ENCODE results near the genes SIK2, C11orf52, BCO2 and PTS.

DNA sequence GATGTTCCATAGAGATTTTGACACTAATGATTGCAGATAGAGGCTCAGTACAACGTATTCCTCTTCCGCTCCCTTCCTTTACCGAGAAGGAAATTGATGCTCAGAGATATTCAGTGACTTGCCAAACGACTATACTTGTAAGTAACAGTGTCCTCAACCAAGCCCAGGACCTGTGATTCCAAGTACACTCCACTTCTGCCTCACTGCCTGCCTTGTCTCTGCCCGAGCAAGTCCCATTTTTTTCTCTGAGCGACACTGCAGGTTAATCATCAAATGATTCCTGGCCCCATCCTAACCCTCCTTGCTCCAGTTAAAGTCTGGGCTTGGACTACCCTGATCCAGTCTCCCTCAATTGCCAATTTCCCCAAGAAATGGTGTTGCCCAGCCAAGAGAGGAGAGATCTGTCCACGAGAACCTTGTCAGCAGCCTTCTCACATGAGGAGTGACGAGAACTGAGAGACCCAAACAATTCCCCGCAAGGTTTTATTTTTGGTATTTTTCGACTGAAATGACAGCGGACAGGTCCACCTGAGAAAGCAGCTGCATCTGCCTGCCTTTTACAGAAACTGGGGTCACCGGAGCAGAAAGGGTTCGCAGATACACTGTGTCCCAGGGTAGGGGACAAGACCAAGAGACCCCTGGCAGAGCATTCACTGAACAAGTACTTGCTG, 11.6 kb downstream of the POU2AF1 start:
- PRO-cap, 3 experiments: no peak in any of the 3 experiments
- RAMPAGE, long total RNA: no peak
- RRBS, 2 experiments: no CpG with 5 or more reads among the region's 13 CpGs

GRCh38 chr11:111378150-111379078, 661 bp downstream of the POU2AF1 start:
- PRO-cap, 3 experiments: no peak in any of the 3 experiments
- RAMPAGE, long total RNA: no peak
- RRBS, 2 experiments: no CpG with 5 or more reads among the region's 14 CpGs

DNA sequence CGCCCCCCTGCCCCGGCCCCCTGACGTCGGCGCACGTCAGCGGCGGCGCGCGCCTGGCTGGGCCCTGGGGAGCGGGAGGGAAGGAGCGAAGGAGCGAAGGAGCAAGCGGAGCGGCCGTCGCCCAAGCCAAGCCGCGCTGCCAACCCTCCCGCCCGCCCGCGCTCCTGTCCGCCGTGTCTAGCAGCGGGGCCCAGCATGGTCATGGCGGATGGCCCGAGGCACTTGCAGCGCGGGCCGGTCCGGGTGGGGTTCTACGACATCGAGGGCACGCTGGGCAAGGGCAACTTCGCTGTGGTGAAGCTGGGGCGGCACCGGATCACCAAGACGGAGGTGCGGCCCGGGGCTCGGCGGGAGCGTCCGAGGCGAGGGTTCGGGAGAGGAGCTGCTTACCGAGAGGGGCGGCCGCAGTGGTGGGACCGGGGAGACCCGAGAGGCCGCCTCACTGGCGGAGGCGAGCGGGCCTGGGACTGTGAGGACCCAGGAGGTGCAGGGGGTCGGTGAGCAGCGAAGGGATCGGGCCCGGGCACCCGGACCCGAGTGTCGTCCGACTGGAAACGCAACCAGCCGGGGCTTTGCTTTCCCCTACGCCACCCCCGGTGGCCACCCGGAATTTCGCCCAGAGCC, at the start of gene SIK2:
TSS of gene SIK2 (plus strand) at position 81 of the 624 bp plus-strand sequence.
- PRO-cap, 3 experiments: peak in 3 of 3 experiments; most common plus-strand start position 69 of the sequence (in 3); most common minus-strand start position 539 of the sequence (in 1)
- RAMPAGE, long total RNA: start-site peak on the plus strand centred at position 122 of the sequence, 154 bp wide, 206 and 244 reads in 2 replicates
- RRBS, 2 experiments: 2% methylated on average over 26 to 32 of the region's 71 CpGs

DNA sequence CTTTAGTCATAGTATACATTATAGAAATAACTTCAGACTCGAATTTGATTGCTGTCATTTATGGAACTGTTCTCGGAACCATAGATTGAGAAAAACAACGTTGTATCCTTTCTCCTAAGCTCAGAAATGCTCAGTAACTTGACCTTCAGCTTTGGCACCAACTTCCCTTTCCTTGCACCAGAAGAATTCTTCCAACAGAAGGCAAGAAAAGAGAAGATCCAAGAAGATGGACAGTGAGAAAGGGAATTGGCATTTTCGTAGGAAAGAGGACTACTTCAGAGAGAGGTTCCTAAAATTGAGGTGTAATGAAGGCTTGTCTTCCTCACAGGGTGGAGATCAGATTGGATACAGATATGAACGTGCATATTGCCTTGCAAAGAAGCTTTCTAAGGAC, 51.0 kb downstream of the SIK2 start:
- PRO-cap, 3 experiments: no peak in any of the 3 experiments
- RAMPAGE, long total RNA: no peak
- RRBS, 2 experiments: no CpG with 5 or more reads among the region's 5 CpGs

GRCh38 chr11:111718344-111719152, 47.6 kb downstream of the PPP2R1B start:
- PRO-cap, 3 experiments: peak in 1 of 3 experiments; most common plus-strand start chr11:111718722 (in 1); most common minus-strand start chr11:111718541 (in 1)
- RAMPAGE, long total RNA: no peak
- RRBS, 2 experiments: no CpG with 5 or more reads among the region's 12 CpGs

DNA sequence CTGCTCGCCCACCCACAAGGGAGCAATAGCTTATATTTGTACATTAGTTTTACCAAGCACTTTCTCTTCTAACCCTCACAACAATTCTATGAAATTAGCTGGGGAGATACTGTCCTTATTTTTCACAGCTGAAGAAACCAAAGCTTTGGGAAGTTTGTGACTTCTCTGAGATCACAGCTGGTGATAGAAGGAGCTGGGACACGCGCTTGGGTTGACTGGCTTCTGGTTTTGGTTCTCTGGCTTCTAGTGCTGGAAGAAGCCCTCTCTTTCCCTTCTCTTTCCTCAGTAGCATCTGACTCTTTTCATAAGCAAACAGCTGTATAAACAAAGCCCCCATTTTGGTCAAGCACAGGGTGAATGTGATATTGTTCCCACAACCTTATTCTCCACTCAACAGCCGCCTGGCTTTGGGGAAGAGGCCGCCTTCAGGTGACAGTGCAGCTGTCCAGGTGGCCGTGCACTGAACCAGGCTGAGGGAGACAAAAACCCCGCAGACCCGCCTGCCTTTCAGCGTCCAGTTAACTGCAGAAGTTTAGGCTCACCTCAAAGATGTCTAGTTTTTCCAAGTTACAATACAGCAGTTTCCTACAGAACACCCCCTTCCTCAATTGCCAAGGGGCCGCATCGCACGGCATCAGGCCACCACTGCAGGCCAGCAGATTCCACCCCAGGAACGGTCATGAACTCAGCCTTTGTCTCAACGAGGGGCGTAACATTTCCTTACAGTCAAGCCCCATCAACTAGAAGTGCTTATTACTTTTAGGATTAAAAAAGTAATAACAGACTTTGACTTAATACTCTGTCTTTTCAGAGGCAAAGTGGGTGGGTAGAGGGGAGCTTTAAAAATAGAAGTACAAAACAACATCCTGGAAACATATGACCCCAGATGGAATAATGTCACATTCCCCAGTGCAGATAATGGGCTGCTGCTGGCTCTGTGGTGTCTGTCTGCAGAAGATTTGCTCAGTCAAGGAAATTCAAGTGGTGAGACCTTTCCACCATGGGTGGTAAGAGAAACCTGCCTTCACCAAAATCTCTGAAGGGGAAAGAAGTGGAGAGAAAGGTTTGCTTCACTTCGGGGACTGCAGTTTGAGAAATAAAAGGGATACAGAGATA, 36.5 kb downstream of the PPP2R1B start:
- PRO-cap, 3 experiments: no peak in any of the 3 experiments
- RAMPAGE, long total RNA: no peak
- RRBS, 2 experiments: no CpG with 5 or more reads among the region's 16 CpGs

DNA sequence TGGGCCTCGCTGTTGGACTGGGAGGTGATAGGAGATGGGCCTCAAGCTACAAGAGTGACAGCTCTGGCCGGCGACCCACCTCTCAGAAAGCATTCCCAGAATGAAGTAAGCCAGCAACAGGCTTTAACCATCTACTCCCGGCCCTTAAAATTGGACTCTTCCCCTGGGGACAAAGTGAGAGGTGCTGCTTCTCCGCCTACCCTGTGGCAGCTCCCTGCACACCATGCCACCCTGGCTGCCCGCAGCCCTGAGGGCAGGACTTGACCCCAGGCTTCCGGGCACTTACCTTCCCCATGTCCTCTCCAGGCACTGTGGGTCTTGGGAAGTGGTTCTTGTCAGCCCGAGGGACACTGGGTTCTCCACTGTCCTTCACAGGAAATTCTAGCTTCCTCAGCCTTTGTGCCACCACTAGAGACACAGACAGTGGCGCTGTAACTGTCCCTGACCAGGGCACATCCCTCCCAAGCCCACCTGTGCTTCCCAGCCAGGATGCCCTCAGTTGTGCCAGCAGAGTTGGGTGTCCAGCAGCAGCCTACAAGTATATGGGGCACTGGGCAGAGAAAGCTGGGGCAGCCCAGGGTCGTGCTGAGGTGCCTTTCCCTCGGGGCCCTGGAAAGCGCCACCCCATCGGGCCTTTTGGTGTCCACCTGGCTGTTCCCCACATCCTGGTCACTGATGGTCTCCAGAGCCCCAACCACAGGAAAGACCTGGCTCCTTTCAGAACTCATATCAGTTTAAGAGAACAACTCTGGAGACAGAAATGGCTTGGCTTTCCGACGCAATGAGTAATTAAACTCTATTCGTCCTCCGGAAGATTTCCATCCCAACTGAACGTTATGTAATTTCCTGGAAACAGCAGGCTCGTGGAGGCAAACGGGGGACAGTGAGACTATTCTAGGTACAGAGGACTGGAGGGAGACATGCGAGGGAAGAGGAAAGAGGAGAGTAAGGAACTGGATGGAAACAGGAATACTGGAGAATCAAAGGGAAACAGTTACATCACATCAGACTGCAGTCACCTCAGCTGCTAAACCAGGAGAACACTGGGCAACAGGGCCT, 28.7 kb downstream of the PPP2R1B start:
- PRO-cap, 3 experiments: peak in 2 of 3 experiments; most common plus-strand start position 892 of the sequence (in 1); most common minus-strand start position 787 of the sequence (in 2)
- RAMPAGE, long total RNA: no peak
- RRBS, 2 experiments: 9 to 15% methylated on average over 3 to 4 of the region's 21 CpGs

- PRO-cap, 3 experiments: no peak in any of the 3 experiments
- RAMPAGE, long total RNA: no peak
- RRBS, 2 experiments: no CpG with 5 or more reads among the region's 1 CpG
Observed at GRCh38 chr11:111745307-111745902, 20.8 kb downstream of the PPP2R1B start.

DNA sequence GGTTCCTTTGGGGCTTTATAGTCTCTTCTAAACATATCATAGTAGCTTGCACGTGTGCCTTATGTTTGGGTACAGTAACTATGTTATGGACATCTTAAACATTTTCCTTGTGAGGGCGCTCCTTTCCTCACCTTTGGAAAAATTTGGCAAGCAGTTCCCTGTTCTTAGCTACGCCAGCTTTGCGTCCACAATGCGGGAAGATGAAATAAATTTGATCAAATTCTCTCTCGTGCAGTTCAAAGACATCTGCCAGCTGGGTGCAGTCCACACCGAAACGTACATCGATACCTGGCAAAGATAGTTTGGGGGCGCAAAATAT, 581 bp downstream of the FDXACB1 start:
- PRO-cap, 3 experiments: no peak in any of the 3 experiments
- RAMPAGE, long total RNA: no peak
- RRBS, 2 experiments: no CpG with 5 or more reads among the region's 10 CpGs

DNA sequence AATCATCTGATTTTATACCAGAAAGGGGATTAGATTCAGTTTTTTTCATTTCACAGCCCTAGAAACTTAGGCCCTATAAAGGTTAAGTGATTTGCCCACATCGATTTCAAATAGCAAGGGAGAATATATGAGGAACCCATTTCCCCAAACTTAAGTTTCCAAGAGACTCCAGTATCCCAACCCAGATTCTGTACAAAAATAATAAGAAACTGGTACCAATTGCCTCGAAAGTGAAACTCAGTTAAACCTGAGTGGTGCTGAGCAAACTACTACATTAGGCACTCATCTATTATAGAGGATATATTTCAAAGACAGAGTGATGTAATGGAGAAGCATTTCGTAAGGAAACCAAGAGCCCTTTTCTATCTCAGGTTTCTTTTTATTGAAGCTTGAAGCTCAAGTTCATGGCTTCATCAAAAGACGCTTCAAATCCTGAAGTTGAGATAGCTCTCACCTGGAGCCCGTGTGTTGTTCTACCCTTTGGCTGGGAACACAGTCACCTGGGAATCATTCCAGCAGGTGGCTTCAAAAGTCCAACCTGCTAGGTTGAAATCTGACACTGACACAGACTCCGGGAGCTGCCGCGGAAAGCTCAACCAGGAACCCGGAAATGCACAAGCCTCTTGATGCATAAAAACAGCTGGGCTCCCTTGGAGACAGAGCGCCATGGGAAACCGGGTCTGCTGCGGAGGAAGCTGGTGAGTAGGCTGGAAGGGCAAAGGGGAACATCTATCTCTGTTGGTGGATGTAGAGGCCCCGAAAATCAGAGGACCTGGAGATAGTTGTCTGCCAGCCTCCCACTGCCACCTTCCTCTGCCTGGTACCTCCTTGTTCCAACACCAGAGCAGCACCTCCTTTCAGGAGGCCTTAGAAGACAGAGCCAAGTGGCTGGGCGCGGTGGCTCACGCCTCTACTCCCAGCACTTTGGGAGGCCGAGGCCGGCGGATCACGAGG, at the start of gene C11orf52:
TSS of gene C11orf52 (plus strand) at position 607 of the 954 bp plus-strand sequence.
- PRO-cap, 3 experiments: peak in 1 of 3 experiments; most common plus-strand start position 659 of the sequence (in 1); most common minus-strand start position 561 of the sequence (in 1)
- RAMPAGE, long total RNA: no peak
- RRBS, 2 experiments: 8% methylated on average over 3 of the region's 20 CpGs

DNA sequence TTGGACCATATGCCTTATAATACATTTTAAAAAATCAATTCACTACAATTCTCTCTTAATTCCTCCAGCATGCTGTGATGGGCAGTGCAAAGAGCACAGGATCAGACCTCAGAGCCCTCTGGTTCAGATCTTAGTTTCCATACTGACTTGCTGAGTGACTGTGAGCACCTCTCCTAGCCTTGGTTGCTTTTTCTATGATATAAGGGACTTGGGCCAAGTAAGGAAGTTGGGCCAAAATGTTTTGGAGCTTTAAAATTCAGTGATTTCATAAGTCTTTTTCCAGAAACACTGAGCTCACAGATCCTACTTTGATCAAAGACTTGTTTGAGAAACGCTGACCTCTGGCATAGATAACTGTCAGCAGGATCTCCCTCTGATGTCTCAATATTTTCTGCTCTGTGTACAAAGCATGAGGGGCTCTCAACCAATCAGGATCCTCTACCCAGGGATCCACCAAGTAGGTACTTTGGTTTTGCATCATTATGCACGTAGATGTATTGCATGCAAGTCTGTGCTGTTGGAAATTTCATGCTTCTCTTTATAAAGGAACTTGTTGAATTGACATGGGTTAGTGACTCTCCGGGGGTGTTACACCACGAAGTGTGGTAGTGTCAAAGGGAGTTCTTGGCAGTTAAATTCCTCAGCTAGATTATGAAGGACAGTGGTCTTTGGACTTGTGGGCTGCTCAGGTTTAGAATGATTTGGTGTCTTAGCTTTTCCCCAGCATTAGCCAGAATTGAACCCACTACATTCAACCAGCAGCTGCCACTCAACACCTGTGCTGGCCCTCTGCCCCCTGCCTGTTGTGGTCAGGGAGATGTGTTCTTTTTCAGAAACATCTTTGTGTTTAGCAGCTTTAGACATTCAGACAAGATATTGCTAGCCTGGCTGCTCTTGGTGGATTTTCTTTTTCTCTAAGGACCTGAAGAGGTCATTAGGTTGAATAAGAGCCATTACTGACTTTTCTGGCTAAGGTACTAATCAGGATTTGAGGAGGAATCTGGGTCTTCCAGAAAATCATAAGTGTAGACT, 1.7 kb upstream of the DIXDC1 start:
- PRO-cap, 3 experiments: no peak in any of the 3 experiments
- RAMPAGE, long total RNA: no peak
- RRBS, 2 experiments: no CpG with 5 or more reads among the region's 4 CpGs

- PRO-cap, 3 experiments: no peak in any of the 3 experiments
- RAMPAGE, long total RNA: no peak
- RRBS, 2 experiments: no CpG with 5 or more reads among the region's 21 CpGs
Observed at GRCh38 chr11:111938041-111939396, 1.4 kb downstream of the DIXDC1 start.

- PRO-cap, 3 experiments: no peak in any of the 3 experiments
- RAMPAGE, long total RNA: no peak
- RRBS, 2 experiments: no CpG with 5 or more reads among the region's 9 CpGs
Observed at GRCh38 chr11:111942841-111943305, 5.7 kb downstream of the DIXDC1 start.

DNA sequence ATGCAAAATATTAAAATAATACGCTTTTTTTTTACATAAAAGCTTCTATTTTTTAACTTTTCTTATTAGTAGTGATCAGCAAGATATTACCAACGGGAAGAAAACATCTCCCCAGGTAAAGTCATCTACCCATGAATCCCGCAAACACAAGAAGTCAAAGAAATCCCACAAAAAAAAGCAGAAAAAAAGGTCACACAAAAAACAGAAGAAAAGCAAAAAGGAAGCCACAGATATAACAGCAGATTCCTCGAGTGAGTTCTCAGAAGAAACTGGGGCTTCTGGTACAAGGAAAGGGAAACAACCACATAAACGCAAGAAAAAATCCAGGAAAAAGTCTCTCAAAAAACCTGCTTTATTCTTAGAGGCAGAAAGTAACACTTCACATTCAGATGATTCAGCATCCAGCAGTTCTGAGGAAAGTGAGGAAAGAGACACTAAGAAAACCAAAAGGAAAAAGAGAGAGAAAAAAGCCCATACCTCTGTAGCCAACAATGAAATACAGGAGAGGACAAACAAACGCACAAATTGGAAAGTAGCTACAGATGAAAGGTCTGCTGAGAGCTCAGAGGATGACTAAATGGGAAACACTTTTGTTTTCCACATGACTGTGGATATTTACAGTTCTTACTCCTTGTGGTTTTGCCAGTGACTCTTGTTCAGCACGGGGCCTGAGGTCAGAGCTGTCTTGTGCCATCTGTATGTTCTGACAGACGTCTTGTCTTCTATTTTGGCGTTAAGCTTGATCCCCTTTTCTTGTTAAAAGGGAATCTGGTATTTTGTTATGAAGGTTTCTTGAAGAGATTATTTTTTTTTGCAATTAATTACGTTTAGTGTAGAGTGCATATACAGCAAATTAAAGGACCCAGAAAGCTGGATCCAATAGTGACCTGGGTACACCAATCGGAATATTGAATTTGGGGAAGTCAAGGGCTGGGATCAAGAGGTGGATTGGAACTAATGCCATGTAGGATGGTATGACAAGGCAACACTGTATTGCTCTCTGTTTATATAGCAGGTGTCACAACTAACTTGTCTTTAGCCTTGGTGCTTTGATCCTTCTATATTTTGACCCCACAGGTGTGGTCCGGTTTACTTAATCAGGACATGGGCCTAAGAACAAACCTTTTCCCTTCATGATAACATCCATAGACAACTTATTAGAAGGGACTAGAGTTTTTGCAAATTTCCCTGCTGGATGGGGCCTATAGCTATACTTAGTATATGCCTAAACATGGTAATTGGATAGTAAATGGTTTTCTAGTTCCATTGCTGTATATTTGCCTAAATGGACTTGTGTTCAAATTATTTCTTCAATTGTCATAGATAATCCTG, 3.7 kb downstream of the TIMM8B start:
- PRO-cap, 3 experiments: no peak in any of the 3 experiments
- RAMPAGE, long total RNA: no peak
- RRBS, 2 experiments: no CpG with 5 or more reads among the region's 12 CpGs

DNA sequence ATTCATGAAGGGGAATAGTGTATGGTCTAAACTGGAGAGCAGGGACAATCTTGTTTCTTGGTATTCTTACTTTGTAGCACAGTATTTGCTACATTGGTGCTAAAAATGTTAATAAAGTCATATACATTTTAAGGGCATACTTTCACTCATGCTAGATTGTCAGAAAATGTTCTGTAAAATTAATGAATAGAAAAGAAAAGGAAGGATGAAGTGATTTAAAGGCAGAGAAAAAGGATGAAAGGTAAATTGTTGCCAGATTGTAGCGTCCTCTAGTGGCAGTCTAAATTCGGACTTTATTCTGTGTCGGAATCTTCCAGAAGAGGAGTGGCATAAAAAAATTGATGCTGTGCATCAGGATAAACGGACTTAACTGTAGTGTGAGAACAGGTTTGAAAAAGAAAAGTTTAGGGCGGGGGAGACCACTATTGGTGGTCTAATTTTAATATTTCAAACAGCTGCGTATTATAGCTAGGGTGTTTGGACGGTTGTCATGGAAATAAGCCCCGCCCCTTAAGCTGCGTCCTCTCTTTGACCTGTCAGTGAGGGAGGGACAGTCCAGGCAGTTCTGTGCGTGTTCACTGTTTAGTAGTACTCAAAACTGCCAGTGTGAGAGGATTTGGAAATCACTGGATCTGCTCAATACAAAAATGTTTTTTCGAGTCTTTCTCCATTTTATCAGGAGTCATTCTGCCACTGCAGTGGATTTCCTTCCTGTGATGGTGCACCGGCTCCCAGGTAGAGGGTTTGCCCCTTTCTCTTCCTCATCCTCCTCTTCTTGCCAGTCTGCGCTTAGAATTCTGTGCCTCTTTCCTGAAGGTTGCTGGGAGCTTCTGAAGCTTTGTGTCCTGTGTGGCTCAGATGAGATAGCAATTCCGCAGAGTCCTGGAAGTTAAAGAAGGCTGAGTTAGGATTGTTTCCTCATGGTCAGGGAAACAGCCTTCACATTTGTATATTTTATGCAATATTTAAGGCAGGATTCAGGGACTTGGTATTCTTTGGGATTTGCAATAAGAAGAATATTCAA, at the start of gene BCO2:
TSS of gene BCO2 (plus strand) at position 558 of the 1,024 bp plus-strand sequence.
- PRO-cap, 3 experiments: peak in 2 of 3 experiments; most common plus-strand start position 539 of the sequence (in 1)
- RAMPAGE, long total RNA: no peak
- RRBS, 2 experiments: no CpG with 5 or more reads among the region's 14 CpGs

GRCh38 chr11:112226222-112227074, at the start of gene PTS:
TSS of gene PTS (plus strand) at chr11:112226428.
- PRO-cap, 3 experiments: peak in 3 of 3 experiments; most common plus-strand start chr11:112226388 (in 1); most common minus-strand start chr11:112226312 (in 3)
- RAMPAGE, long total RNA: start-site peak on the plus strand at chr11:112226355-112226432, 403 and 38 reads in 2 replicates
- RRBS, 2 experiments: 1 to 2% methylated on average over 9 to 18 of the region's 70 CpGs

DNA sequence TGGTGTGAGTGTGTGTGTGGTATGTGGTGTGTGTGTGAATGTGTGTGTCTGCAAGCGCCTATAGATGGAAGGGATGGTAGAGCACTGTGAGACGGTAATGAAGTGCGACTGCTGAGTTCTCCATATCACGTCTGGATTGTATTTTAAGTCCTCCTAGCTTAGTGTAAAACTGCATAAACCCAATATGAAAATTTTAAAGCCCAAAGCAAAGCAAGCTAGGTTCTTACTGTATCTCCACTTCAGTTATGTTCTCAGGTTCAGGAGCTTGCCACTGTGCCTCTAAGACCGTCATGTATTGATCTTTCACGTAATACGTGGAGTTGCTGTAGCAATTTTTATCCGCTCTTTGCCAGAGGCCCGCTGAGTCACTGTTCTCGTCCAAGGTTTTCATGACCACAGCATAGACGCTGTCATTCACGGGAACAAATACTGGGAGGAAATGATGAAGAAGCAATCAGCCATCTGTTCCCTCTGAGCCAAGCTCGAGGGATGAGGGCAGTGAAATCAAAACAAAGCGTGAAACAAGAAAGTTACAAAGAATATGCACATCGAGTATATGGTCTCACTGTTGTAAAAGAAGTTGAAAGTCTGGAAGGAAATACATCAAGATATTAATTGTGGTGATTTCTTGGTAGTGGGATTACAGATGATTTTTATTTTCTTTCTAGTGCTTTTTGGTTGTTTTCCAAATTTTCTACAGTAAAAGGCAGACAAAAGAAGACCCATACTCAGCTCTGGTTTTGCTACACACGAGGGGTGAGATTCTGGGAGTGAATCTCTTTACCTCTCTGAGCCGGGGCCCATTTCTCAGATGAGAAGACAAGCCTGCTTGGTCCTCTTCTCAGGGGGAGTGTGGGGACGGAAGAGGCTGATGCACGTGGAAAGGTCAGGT, 5.3 kb downstream of the PLET1 start:
- PRO-cap, 3 experiments: no peak in any of the 3 experiments
- RAMPAGE, long total RNA: no peak
- RRBS, 2 experiments: no CpG with 5 or more reads among the region's 19 CpGs

DNA sequence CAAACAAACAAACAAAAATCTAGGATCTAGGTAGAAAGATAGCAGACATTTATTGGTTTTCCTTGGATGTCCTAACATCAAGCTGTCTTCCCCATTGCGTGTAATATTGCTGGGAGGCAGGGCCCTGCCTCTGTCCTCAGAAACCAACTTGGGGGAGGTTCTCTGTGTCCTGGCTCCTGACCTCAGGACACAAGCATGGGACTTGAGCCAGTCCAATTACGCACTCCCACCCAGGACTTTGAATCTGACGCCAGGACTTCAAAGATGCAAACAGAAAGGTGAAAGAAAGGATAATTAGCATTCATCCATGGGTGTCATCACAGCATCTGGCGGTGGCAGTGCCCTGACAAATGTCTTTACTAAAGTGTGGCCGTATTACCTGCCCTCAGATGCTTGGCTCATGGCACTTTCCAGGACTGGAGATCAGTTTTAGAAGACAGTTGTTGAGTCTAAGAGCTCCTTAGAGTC, 61.8 kb upstream of the PLET1 start:
- PRO-cap, 3 experiments: no peak in any of the 3 experiments
- RAMPAGE, long total RNA: no peak
- RRBS, 2 experiments: no CpG with 5 or more reads among the region's 5 CpGs

DNA sequence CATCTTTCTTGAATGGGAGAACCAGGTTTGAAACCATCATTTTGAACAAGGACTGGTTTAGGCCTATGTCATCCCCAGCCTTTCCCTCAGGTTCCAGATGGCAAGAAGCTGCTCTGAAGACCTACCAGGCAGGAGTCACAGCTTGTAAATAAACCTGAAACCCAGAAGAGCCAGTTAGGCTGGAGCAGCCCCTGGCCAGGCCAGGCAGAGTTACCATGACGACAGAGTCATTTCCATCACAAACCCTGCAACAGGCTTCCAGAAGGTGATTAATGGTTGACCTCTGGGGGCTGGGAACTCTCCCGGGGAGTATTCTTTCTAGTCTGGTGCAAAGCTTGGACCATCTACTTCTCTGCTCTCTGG, 164.2 kb upstream of the NCAM1 start:
- PRO-cap, 3 experiments: no peak in any of the 3 experiments
- RAMPAGE, long total RNA: no peak
- RRBS, 2 experiments: no CpG with 5 or more reads among the region's 2 CpGs

DNA sequence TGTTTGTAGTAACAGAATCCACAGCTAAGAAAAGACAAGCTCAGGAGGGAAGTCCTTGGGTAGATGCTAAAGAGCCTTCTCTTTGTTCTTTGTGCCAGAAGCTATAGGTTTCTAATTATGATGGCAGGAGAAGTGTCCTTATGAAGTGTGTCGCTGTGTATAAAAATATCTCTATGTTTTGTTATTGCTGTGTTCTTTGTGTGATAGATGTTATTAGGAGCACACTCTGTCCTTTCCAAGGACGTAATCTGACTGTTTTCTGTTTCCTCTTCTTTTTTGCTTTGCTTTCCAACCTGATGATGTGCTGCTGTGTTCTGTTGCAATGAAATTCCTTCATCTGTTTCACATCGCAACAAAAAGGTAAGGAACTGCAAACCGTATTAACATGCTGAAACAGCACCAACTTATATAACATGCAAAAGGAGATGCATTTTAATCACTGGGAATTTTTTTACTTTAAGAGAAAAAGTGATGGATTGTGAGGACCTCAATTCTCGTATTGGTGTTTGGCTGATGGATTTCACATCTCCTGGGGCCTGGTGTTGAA, 171.9 kb downstream of the NCAM1 start:
- PRO-cap, 3 experiments: no peak in any of the 3 experiments
- RAMPAGE, long total RNA: no peak
- RRBS, 2 experiments: no CpG with 5 or more reads among the region's 5 CpGs